ENCODE results near the gene ADPRHL1.

GRCh38 chr13:113159385-113160200 is 1.1 kb downstream of the PROZ start:
- PRO-cap, result no peak
CAGE:
- cytosol, long polyA minus RNA, result no peak
- cytosol, long polyA plus RNA, result no peak
- long polyA plus RNA, result no peak
- nucleus, long polyA minus RNA, result no peak
- nucleus, long polyA plus RNA, result no peak

DNA sequence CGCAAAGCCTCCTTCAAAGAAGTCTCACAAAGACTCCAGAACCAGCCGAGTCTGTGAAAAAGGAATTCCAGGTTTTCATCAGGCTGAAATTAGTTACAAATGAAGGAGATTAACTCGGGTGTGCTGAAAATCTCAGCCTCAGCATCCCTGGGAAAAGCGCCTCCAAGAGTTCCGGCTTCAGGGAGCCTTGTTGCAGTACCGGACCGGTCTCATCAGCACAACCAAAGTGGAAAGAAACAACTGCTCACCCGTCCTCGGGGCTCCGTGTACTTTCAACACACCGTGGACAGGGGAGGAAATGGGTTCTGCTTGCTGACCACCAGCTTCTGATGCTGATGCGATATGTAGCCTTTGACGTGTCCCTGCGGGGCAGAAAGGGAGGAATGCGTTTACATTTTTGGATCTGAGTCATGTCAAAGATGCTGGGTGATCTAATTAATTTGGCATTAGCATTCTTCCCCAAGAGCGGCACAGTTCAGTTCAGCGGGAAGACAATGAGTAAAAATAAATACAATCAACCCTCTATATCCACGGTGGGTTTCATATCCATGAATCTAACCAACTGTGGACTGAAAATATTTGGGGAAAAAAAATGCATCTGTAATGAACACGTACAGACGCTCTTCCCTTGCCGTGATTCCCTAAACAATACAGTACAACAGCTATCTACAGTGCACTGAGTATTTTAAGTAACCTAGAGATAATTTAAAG is 19.6 kb downstream of the PROZ start:
- PRO-cap, result bidirectional peak, plus-strand start at position 452 of the sequence, minus-strand start at position 328 of the sequence
CAGE:
- cytosol, long polyA minus RNA, result no peak
- cytosol, long polyA plus RNA, result no peak
- long polyA plus RNA, result no peak
- nucleus, long polyA minus RNA, result no peak
- nucleus, long polyA plus RNA, result no peak

- PRO-cap, result no peak
CAGE:
- cytosol, long polyA minus RNA, result no peak
- cytosol, long polyA plus RNA, result no peak
- long polyA plus RNA, result no peak
- nucleus, long polyA minus RNA, result no peak
- nucleus, long polyA plus RNA, result start-site peak on the plus strand at chr13:113235038-113235437, 114 and 137 reads in 2 replicates
These were observed 25.7 kb downstream of the CUL4A start for GRCh38 chr13:113234878-113235663.

DNA sequence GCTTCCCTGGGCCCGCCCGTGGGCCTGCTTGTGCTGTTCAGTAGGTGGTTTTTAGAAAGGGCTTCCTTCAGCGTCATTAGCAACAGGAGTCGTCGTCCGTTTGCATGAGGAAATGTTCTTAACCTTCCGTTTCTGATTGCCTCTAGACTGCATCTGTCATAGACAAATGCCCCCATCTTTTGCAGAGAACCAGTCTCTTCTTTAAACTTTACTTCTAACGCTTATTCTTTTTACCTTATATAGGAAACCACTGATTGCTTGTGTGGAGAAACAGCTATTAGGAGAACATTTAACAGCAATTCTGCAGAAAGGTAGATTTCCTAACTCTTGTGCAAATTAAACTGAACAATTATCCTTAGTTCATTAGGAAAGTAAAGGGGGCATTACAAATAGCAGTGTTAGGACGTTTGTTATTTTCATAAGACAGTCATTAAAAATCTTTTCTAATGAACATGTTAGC is 27.2 kb downstream of the CUL4A start:
- PRO-cap, result no peak
CAGE:
- cytosol, long polyA minus RNA, result no peak
- cytosol, long polyA plus RNA, result no peak
- long polyA plus RNA, result no peak
- nucleus, long polyA minus RNA, result no peak
- nucleus, long polyA plus RNA, result no peak

GRCh38 chr13:113326622-113326873 is 29.5 kb downstream of the LAMP1 start:
- PRO-cap, result no peak
CAGE:
- cytosol, long polyA minus RNA, result no peak
- cytosol, long polyA plus RNA, result no peak
- long polyA plus RNA, result no peak
- nucleus, long polyA minus RNA, result no peak
- nucleus, long polyA plus RNA, result no peak

DNA sequence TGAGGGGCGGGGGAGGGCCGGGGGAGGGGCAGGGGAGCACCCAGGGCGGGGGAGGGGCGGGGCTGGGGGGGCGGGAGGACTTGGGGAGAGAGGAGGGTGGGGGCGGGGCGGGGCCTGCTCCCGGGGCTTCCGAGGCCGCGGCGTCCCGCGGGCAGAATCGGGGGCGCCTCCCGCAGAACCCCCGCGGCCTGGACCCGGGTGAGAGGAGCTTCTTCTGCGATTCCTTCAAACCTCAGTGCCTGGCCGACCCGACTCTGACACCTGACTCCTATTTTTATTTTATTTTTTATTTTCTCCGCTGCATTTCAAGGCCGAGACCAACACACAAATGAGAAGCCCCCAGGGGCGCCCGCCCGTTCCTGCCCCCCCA is 409 bp upstream of the GRTP1 start:
- PRO-cap, result no peak
CAGE:
- cytosol, long polyA minus RNA, result no peak
- cytosol, long polyA plus RNA, result no peak
- long polyA plus RNA, result no peak
- nucleus, long polyA minus RNA, result no peak
- nucleus, long polyA plus RNA, result no peak

GRCh38 chr13:113405822-113406779 is 42.2 kb upstream of the GRTP1 start:
- PRO-cap, result no peak
CAGE:
- cytosol, long polyA minus RNA, result no peak
- cytosol, long polyA plus RNA, result no peak
- long polyA plus RNA, result no peak
- nucleus, long polyA minus RNA, result no peak
- nucleus, long polyA plus RNA, result no peak

- PRO-cap, result no peak
CAGE:
- cytosol, long polyA minus RNA, result no peak
- cytosol, long polyA plus RNA, result no peak
- long polyA plus RNA, result no peak
- nucleus, long polyA minus RNA, result no peak
- nucleus, long polyA plus RNA, result no peak
These were observed 41.9 kb downstream of the ADPRHL1 start for GRCh38 chr13:113411256-113411996.

GRCh38 chr13:113413357-113414602 is 39.5 kb downstream of the ADPRHL1 start:
- PRO-cap, result no peak
CAGE:
- cytosol, long polyA minus RNA, result no peak
- cytosol, long polyA plus RNA, result no peak
- long polyA plus RNA, result no peak
- nucleus, long polyA minus RNA, result no peak
- nucleus, long polyA plus RNA, result no peak

- PRO-cap, result bidirectional peak, plus-strand start at chr13:113449587, minus-strand start at chr13:113449279
CAGE:
- cytosol, long polyA minus RNA, result no peak
- cytosol, long polyA plus RNA, result no peak
- long polyA plus RNA, result no peak
- nucleus, long polyA minus RNA, result no peak
- nucleus, long polyA plus RNA, result no peak
These were observed 4.4 kb downstream of the ADPRHL1 start for GRCh38 chr13:113448529-113449722.

DNA sequence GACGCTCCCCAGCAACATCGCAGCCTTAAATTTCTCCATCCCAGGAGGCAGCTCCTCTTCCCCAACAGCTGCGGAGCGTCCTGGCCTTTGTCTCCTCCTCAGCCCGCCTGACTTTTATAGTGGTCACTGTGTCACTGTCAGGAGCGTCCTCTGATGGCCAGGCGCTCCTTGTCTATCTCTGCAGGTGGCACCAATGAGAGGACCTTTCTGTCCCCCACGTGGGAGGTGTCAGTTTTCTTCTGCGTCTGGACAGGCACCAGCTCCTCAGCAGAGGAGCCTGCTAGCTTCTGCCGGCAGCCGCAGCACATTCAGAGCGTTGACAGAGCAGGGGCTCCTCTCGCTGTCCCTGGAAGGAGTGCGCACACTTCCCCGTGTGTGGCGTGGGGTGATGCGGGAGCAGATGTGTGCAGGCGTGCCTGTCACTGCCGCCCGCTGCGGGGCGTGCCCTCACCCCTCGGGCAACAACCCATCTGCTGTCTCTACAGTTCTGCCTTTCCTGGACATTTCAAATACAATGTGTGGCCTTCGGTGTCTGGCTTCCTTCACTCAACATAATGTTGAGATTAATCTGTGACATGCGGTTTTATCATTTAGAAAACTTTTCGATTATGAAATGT is at the start of gene ADPRHL1:
Gene ADPRHL1, minus strand, starts transcription at position 90 of the 617 bp plus-strand sequence.
- PRO-cap, result no peak
CAGE:
- cytosol, long polyA minus RNA, result no peak
- cytosol, long polyA plus RNA, result no peak
- long polyA plus RNA, result no peak
- nucleus, long polyA minus RNA, result no peak
- nucleus, long polyA plus RNA, result no peak

GRCh38 chr13:113472178-113472912 is 18.2 kb downstream of the DCUN1D2 start:
- PRO-cap, result no peak
CAGE:
- cytosol, long polyA minus RNA, result no peak
- cytosol, long polyA plus RNA, result no peak
- long polyA plus RNA, result no peak
- nucleus, long polyA minus RNA, result no peak
- nucleus, long polyA plus RNA, result no peak

- PRO-cap, result no peak
CAGE:
- cytosol, long polyA minus RNA, result no peak
- cytosol, long polyA plus RNA, result no peak
- long polyA plus RNA, result no peak
- nucleus, long polyA minus RNA, result no peak
- nucleus, long polyA plus RNA, result no peak
These were observed 36.4 kb upstream of the TFDP1 start for GRCh38 chr13:113548033-113548752.

DNA sequence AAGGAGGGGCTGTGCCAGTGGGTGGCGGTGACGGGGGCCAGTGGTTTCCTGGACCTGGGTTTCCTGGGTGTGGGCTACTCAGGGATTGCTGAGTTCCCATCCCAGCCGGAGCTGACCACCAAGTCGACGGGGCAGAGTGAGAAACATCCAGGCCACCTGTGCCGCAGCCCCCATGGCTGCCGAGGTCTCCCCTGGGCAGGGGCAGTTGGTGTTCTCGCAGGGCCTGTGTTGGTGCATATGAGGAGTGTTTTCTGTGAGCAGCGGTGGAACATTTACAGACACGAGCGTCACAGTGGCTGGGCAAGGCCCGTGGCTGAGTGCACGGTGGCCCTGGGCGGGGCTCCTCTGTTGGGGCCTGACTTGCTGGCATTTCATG is 23.2 kb downstream of the TFDP1 start:
- PRO-cap, result no peak
CAGE:
- cytosol, long polyA minus RNA, result no peak
- cytosol, long polyA plus RNA, result no peak
- long polyA plus RNA, result no peak
- nucleus, long polyA minus RNA, result no peak
- nucleus, long polyA plus RNA, result no peak

- PRO-cap, result no peak
CAGE:
- cytosol, long polyA minus RNA, result no peak
- cytosol, long polyA plus RNA, result no peak
- long polyA plus RNA, result no peak
- nucleus, long polyA minus RNA, result no peak
- nucleus, long polyA plus RNA, result no peak
These were observed 29.6 kb downstream of the GAS6 start for GRCh38 chr13:113834145-113834799.

DNA sequence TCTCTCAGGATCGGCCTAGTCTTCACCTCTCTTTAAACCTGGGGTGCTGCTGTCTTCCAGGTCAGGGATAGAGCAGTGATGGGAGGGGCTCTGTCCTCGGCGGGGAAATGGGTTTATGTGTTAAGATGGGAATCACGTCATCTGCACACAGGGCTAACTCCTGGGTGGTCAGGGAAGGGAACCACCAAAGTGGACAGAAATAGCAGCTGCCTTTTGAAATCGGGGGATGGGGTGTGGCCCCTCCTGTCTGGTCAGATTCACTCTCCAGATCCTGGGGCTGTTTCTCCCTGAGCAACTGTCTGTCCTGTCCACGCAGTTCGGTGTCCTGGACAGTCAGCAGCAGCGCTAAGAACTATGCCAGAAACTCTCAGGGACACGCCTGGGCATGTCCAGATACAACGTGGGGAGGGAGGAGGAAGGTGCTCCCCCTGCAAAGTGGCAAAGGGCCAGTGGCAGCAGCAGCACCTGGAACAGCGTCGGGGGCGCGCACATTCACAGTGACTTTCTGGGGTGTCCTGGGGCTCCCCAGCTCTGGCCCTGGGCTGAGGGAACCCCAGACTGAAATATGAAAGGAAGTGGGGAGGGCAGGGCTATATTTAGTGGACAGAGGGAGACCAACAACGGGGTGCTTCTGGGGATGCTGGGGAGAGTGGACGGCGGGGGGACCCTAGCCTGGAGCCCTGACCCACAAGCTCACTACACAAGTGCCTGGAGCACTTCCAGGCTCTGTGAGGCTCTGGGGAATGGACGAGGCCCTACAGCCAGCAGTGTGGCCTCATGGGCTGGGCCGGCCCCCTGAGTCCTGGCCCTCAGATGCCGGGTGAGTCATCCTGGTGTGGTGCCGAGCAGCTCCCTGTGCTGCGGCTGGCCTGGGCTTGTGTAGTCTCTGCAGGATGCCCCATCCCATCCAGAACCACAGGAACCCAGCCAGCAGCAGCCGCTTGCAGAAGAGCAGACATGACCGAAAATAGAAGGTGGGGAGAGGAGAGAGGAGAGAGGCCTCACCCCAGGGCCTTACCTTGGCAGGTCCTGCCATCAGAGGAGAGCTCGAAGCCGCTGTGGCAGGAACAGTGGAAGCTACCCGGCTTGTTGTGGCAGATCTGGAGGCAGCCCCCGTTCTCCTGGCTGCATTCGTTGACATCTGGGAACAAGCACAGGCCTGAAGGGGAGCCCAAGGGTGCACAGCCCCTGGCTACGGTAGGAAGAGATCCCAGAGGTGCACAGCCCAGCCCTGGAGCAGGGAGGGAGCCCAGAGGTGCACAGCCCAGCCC is 26.4 kb downstream of the GAS6 start:
- PRO-cap, result bidirectional peak, plus-strand start at position 433 of the sequence, minus-strand start at position 338 of the sequence; bidirectional peak, plus-strand start at position 910 of the sequence, minus-strand start at position 730 of the sequence
CAGE:
- cytosol, long polyA minus RNA, result no peak
- cytosol, long polyA plus RNA, result no peak
- long polyA plus RNA, result no peak
- nucleus, long polyA minus RNA, result no peak
- nucleus, long polyA plus RNA, result no peak

DNA sequence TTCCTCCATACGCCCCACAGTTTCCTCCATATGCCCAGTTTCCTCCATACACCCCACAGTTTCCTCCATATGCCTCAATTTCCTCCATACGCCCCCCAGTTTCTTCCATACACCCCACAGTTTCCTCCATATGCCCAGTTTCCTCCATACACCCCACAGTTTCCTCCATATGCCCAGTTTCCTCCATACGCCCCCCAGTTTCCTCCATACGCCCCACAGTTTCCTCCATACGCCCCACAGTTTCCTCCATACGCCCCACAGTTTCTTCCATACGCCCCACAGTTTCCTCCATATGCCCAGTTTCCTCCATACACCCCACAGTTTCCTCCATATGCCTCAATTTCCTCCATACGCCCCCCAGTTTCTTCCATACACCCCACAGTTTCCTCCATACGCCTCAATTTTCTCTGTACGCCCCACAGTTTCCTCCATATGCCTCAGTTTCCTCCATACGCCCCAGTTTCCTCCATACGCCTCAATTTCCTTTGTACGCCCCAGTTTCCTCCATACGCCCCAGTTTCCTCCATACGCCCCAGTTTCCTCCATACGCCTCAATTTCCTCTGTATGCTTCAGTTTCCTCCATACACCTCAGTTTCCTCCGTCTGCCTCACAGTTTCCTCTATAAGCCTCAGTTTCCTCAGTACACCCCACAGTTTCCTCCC is 22.2 kb downstream of the GAS6 start:
- PRO-cap, result no peak
CAGE:
- cytosol, long polyA minus RNA, result no peak
- cytosol, long polyA plus RNA, result no peak
- long polyA plus RNA, result no peak
- nucleus, long polyA minus RNA, result no peak
- nucleus, long polyA plus RNA, result no peak

GRCh38 chr13:113863419-113863815 is 459 bp downstream of the GAS6 start:
- PRO-cap, result bidirectional peak, plus-strand start at chr13:113863840, minus-strand start at chr13:113863734
CAGE:
- cytosol, long polyA minus RNA, result no peak
- cytosol, long polyA plus RNA, result no peak
- long polyA plus RNA, result no peak
- nucleus, long polyA minus RNA, result no peak
- nucleus, long polyA plus RNA, result no peak

- PRO-cap, result no peak
CAGE:
- cytosol, long polyA minus RNA, result no peak
- cytosol, long polyA plus RNA, result no peak
- long polyA plus RNA, result no peak
- nucleus, long polyA minus RNA, result no peak
- nucleus, long polyA plus RNA, result no peak
These were observed 38.4 kb downstream of the C13orf46 start for GRCh38 chr13:113935476-113935965.

GRCh38 chr13:113966663-113967556 is 7.0 kb downstream of the C13orf46 start:
- PRO-cap, result no peak
CAGE:
- cytosol, long polyA minus RNA, result no peak
- cytosol, long polyA plus RNA, result no peak
- long polyA plus RNA, result no peak
- nucleus, long polyA minus RNA, result no peak
- nucleus, long polyA plus RNA, result no peak